CD14-positive monocyte (primary cell): Measurements from ENCODE around the gene CPNE4.

DNA sequence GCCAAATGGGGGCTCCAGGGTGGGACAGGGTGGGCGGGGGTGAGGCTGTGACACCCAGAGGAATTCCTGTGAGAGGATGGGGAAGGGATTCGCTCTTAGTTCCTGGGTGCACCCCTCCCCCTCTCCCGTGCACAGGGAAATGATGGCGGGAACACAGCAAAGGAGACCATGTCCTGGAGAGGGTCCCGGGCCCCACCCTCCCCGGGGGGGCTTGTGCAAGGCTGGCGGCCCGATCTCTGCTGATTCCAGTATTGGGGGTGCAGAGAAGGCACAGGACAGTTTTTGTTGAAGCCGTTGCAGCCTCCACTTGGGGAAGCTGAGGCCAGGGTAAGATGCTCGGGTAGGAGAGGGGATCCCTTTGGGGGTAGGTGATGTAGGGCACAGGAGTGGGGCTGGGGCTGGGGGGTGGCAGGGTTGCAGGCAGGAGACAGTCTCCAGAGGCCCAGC lies 956 bp upstream of the H1-10 start:
- CAGE, long polyA plus RNA, result no peak

DNA sequence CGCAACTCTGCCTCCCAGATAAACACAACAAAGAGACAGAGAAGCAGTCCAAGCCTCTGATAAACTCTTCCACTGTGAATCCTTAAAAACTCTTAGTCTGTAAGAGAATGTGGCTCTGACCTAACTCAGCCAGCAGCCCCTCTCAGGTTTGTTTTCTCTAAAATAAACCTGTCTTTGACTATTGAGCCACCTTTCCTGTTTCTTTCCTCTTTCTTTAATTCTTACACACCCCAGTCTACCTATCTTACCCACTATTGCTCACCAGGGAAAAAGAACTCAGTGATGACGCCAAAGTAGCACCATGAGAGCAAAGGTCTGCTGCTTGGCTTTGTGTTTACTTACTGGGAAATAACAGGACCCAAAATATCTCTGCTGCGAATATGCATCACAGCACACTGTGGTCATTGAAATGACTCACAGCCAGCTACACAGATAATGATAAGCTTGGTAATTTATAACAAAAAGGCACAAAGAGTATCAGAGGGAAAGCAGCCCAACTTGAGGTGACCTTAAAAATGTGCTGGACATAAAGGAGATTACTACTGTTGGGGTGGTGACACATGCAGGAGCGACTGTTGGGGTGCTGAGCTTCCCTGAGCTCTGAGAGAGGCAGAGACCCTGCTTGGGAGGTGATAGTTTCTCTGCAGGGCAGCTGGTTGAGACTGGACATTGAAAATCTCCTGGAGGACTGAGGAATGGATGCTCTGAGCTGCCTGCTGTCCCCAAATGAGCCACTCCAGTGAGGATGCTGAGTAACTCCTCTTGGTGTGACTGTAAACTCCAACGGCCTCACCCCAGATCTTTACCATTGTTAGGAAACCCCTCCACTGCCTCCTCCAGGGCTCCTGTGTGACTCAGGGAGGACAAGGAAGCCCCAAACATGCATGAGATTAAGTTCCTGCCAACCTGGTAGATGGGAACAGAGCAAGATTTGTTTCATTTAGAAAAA lies 14.6 kb downstream of the EFCAB12 start:
- CAGE, long polyA plus RNA, result no peak

DNA sequence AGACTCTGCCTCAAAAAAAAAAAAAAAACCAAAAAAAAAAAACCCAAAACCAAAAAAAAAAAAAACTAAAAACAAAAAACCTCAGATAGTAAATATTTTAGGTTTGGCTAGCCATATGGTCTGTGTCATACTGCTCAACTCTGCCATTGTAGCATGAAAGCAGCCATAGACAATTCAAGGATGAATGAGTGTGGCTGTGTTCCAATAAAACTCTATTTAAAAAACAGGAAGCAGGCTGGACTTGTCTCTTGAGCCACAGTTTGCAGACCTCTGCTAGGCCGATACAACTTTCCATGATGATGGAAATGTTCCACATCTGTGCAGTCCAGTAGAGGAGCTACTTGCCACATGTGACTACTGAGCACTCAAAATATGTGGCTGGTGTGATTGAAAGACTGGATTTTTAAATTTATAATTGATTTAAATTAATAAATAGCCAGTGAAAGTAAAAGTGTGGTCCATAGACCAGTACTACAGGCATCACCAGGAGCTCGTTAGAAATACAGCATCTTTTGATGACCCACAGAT lies 11.1 kb downstream of the EFCAB12 start:
- CAGE, long polyA plus RNA, result no peak

GRCh38 chr3:129436226-129437494 lies 3.1 kb downstream of the MBD4 start:
- CAGE, long polyA plus RNA, result no peak

GRCh38 chr3:129513533-129513902 lies 14.9 kb upstream of the RHO start:
- CAGE, long polyA plus RNA, result no peak

- CAGE, long polyA plus RNA, result no peak
Measured at GRCh38 chr3:129553627-129554256, 10.8 kb downstream of the H1-8 start.

GRCh38 chr3:129558143-129559172 lies 15.5 kb downstream of the H1-8 start:
- CAGE, long polyA plus RNA, result no peak

GRCh38 chr3:129607475-129607888 lies 1.0 kb upstream of the PLXND1 start:
- CAGE, long polyA plus RNA, result no peak

GRCh38 chr3:129626369-129627388 lies 20.2 kb upstream of the PLXND1 start:
- CAGE, long polyA plus RNA, result no peak

DNA sequence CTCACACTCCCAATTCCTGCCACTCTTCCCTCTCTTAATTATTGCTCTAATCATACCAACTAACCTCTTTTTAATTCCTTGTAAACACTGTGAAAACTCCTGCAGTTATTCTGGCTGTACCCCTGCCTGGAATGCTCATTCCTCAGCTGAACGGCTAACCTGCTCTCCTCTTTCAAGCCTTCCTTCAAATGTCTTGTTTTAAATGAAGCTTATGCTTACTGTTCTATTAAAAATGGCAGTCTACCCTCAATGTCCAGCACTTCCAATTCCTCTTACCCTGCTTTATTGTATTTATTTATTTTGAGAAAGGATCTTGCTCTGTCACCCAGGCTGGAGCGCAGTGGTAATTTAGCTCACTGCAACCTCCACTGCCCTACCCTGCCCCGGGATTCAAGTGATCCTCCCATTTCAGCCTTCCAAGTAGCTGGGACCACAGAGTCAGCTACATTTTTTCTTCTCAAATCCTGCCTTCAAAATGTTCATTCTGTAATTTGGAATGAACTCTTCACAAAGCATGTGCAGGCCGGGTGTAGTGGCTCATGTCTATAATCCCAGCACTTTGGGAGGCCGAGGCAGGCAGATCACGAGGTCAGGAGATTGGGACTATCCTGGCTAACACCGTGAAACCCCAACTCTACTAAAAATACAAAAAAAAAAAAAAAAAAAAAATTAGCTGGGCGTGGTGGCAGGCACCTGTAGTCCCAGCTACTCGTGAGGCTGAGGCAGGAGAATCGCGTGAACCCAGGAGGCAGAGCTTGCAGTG lies 114.8 kb upstream of the PLXND1 start:
- CAGE, long polyA plus RNA, result no peak

GRCh38 chr3:129794791-129795384 lies 98.6 kb downstream of the TMCC1 start:
- CAGE, long polyA plus RNA, result no peak

DNA sequence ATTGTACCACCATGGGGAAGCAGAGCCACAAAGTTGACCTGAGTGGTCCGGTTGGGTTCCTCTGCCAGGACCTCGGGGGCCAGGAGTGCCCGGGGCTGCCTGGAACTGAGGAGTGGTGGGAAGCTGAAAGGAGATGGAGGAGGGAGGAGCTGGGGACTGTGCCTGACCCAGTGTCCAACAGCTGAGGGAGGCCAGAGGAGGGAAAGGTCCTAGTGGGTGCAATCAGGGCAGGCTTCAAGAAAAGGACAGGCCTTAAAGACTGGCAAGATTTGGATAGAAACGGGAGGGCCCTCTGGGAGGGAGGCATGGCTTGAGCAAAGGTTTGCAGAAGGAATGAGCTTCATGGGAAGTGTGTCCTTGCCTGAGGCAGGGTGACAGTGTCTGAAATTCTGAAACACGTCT lies 32.1 kb upstream of the TRH start:
- CAGE, long polyA plus RNA, result no peak

GRCh38 chr3:130123432-130123618 lies 41.7 kb downstream of the ALG1L2 start:
- CAGE, long polyA plus RNA, result no peak

DNA sequence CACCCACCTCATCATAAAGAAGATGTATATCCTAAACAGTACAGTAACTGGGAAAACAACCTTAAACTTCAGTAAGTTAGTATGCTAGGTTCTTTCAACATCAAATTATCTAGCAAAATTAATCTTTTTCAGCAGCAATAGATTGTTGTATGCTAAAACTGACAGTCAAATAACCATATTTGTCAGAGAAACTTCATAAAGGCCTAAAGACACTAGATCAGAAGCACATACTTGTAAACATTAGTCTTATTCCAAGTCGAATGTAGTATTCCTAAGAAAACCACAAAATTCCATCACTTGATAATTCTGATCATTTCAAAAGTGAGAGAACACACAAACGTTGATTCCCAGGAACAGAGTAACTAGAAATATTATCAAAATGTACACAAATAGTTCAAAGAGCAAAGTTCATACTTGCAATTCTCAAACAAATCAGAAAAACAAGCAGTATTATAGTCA lies 13.6 kb downstream of the PIK3R4 start:
- CAGE, long polyA plus RNA, result no peak

DNA sequence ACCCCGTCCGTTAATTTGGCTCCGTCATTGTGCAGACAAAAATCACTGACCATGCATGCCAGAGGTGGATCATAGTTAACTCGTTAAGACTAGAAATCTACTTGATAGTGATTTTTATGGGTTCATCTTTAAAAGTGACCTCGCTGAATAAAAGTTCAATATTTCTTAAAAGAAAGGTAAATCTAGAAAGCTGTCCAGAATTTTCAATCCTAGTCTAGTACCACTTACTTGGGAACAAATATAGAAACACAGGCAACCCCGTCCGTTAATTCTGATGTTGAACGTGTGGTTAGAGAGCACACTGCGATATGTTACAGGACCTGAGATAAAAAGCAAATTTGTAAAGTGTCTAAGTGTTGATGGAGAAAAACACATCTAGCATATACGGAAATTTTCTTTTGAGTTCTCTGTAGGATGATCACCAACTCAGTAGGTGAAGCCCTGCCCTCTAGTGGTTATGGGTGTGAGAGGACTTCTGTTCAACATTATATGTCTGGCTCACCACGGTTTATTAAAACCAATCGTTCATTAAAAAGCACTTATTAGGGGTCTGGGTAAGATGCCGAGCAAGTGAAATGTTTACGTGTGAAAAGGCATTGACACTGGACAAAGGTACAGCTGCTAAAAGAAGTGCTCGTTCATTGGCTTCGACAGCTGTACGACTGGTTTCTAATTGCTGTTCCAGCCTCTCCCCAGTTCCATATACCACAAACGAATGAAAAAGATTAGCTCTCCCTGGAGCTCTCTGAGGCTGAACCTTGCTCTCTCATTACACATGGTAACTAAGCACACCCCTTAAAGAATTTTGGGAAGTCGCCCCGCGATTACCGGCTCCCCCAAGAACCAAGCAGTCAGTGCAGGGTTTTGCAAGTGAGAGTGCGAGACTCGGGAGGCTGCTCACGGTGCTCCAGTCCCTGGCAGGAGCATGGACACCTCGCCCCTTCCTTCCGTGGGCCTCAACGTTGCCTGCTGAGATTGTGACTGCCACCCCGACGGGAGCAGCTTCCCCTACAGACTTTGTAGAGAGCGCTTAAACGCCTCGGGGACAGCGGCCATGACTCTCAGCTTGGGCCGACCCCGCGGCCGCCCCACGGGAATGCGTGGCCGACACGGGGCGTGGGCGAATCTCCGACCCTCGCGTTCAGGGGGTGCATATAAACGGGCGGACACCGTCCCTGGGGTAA lies 864 bp upstream of the ATP2C1 start:
- CAGE, long polyA plus RNA, result no peak

- CAGE, long polyA plus RNA, result no peak
Measured at GRCh38 chr3:130934374-130934819, 40.5 kb downstream of the ATP2C1 start.

DNA sequence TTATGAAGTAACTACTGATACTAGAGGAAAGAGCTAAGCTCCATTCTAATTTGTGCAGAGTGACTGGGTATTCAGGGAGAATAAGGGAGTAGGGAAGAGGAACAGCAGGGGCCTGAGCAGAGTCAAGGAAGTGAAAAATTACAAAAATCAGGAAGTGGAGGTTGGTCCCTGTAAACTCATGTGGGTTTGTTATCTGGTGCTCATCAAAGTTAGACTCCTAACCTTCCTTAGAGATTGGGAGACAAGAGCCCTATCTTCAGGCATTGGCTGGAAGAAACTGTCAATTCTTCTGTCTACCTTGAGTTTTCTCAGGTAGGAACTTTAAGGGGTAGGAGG lies 82.5 kb downstream of the NEK11 start:
- CAGE, long polyA plus RNA, result no peak

GRCh38 chr3:131386670-131387018 lies 5.1 kb downstream of the NUDT16 start:
- CAGE, long polyA plus RNA, result no peak

GRCh38 chr3:131477617-131478401 lies 25.0 kb downstream of the MRPL3 start:
- CAGE, long polyA plus RNA, result no peak

DNA sequence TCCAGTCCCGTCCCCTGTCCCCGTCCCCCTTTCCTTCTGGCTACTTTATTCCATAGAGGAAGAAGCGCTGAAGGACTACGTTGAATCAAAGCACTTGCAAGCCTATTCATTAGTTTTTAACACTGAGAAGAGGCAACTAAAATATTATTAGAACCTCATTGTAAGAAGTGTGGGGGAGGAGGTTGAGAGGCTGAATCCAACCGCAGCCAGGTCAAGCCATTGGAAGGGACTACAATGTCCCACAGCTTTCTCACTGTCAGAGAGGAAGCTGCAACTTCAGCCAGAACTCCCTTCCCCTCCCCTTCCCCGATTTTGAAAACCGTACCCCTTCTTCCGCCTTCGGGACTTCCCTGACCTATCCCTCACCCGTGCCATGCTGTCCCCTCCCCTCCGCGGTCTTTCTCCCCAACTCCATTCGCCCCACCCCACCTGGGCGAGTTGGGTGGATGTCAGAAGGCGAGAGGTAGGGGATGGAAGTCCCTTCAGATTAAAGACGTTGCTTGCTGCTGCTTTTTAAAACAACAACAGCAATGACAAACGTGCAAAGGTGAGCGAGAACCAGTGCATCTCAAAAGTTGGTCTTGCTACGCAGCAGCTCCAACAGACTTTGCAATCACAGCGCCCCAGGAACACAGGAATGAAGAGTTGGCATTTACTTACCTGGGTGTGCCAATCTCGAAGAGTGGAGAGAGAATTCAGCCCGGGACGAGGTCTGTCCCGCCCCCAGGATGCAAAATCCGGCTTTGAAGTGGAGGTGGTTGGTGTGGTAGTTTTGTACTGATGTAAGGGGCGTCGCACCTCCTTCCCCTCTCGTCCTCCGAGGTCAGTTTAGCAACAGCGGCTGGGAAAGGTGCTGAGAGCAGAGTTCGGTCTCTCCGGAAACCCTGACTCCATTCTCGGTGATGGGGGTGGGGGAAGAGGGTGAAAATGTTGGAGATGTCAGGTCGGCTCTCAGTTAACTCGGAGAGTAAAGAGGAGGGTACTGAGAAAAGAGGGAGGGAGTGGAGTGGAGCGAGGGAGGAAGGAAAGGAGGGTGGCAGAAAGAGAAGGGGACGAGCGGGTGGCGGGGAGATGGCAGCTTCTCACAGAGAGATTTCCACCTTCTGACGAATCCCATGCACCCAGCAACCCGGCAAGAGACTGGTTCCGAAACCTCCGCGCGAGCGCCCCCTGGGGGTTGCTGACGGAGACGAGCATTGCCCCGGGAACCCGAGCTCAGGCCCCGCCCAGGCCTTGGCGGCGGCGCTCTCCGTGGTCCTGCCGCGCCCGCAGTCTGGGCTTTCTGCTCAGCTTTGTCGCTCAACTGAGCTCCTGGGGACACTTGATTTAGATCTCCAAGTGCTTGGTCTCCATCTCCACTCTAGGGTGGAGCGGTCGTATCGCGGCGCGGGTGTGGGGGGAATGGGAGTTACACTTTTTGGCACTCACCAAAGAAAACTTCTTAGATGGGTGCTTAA lies at the start of gene CPNE4:
TSS of gene CPNE4 (minus strand) at position 1,108 of the 1,457 bp plus-strand sequence.
- CAGE, long polyA plus RNA, result no peak